ENCODE data around the genes BRD4 and SLC35E1.

DNA sequence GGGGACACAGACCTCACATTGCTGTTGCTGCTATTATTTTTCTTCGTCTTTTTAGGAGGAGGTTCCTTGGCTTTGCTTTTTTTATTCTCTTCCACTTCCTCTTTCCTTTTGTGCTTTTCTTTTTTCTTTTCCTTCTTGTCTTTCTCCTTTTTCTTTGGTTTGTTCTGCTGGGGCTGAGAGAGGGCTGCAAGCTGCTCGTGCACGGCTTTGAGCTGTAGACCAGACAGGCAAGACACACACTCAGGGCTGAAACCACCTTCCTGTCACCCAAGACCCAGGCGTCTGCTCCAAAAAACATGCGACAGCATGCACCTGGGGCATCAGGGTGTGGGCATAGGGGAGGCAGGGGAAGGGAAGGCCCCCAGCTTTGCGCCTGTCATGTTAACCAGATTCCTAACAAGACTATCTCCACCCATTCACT is 23.8 kb upstream of the EPHX3 start:
- RRBS, result no CpG with 5 or more reads among the region's 6 CpGs

DNA sequence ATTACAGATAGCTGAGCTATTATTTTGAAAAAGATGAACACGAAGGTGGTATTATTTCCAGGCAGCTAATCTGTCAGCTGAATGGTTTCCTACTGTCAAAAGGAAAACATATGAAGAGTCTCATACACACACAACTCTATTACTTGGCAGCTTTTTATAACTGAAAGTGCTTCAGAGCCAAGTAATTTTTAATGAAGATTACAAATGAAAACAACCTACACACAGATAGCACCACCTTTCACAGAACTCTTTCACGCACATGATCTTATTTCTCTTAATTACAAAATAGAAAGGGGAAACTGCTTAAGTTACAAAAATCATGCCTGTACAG is 14.5 kb downstream of the BRD4 start:
- RRBS, result no CpG with 5 or more reads among the region's 2 CpGs

- RRBS, result 2% methylated on average over 16 of the region's 58 CpGs
These were observed at the start of gene BRD4 for GRCh38 chr19:15332390-15332899. Gene BRD4, minus strand, starts transcription at chr19:15332539.

DNA sequence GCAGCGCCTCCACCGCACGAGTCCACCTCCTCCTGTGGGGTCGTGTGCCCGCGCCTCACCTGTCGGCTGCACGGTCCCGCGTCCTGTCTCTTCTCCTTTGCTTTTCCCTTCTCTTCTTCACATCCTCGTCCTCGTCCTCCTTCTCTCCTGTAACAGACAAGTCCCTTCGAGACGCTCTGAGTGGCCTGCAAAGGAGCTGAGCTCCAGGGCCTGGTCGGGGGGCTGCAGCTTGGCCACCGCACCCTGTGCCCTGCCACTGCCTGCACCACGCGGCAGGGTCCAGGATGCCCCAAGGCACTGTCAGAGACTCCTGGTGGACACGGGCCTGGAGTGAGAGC is 11.4 kb downstream of the AKAP8 start:
- RRBS, result no CpG with 5 or more reads among the region's 19 CpGs

GRCh38 chr19:15417970-15418642 is 682 bp downstream of the AKAP8L start:
- RRBS, result no CpG with 5 or more reads among the region's 30 CpGs

DNA sequence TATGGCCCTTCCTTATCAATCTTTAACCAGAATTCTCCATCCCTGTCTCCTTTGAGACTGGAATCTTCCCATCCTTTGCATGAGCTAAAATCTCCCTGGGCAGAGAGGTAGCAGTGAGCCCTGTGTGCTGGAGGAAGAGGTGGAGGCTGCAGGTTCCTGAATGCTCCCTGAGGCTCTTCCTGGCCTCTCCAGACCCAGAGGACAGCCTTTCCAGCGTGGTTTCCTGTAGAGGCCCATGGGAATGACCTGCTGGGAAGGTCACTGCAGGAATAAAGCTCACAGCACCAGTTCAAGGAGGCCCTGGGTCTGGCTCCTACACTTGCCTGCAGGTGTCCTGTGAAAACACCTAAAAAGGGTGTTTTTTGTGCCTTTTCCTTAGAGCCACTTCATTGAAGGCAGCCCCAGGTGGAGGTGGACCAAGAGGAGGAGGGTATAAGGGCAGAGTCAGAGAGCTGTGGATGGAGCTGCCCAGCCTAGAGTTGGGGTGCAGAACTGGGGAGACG is 4.6 kb downstream of the OR10H2 start:
- RRBS, result no CpG with 5 or more reads among the region's 2 CpGs

GRCh38 chr19:15828626-15829347 is 13.3 kb upstream of the OR10H1 start:
- RRBS, result no CpG with 5 or more reads among the region's 13 CpGs

DNA sequence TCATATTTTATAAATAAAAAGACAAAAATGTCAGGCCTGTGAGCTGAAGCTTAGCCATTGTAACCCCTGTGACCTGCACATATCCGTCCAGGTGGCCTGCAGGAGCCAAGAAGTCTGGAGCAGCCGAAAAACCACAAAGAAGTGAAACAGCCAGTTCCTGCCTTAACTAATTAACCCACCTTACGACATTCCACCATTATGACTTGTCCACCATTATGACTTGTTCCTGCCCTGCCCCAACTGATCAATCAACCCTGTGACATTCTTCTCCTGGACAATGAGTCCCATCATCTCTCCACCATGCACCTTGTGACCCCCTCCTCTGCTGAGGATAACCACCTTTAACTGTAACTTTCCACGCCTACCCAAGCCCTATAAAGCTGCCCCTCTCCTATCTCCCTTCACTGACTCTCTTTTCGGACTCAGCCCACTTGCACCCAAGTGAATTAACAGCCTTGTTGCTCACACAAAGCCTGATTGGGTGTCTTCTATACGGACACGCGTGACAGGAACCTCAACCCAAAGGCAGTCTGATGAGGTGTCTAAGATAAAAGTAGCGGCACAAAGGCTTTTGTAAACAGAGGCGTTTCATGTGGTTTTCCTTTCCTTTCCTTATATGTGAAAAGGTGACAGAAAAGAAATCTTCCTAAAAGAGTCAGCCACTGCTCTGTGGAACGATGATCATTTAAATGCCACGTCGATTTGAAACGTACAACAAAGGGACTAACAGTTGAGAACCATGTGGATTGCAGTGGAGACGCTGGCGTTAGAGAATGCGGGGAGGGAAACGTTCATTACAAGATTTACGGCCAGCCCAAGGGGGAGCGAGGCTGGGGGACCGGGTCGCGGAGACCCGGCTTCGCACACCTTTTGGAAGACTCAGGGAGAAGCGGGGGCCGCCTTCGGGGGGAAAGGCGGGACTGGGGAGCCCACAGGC is 20.5 kb upstream of the OR10H1 start:
- RRBS, result no CpG with 5 or more reads among the region's 29 CpGs

DNA sequence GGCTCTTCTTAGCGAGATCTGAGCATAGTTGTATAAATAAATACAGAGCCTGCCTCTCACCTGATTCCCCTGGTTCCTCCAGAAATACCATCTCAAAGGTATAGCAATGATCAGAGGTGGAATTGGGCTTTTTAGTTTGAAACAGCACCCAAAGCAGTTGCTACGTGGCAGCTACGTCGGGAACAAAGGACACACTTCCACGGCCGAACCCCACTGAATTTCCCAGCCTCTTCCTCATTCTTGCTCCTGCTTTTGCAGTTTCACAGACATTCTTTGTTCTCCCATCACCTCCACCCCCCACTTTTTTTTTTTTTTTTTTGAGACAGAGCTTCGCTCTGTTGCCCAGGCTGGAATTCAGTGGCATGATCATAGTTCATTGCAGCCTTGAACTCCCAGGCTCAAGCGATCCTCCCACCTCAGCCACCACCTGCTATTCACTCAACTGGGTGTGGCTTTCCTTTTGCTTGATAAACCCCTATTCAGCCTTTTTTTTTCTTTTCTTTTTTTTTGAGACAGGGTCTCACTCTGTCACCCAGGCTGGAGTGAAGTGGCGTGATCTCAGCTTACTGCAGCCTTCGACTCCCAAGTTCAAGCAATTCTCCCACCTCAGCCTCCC is 13.2 kb downstream of the TPM4 start:
- RRBS, result no CpG with 5 or more reads among the region's 10 CpGs

- RRBS, result no CpG with 5 or more reads among the region's 18 CpGs
These were observed 3.7 kb upstream of the HSH2D start for GRCh38 chr19:16139507-16140402.

DNA sequence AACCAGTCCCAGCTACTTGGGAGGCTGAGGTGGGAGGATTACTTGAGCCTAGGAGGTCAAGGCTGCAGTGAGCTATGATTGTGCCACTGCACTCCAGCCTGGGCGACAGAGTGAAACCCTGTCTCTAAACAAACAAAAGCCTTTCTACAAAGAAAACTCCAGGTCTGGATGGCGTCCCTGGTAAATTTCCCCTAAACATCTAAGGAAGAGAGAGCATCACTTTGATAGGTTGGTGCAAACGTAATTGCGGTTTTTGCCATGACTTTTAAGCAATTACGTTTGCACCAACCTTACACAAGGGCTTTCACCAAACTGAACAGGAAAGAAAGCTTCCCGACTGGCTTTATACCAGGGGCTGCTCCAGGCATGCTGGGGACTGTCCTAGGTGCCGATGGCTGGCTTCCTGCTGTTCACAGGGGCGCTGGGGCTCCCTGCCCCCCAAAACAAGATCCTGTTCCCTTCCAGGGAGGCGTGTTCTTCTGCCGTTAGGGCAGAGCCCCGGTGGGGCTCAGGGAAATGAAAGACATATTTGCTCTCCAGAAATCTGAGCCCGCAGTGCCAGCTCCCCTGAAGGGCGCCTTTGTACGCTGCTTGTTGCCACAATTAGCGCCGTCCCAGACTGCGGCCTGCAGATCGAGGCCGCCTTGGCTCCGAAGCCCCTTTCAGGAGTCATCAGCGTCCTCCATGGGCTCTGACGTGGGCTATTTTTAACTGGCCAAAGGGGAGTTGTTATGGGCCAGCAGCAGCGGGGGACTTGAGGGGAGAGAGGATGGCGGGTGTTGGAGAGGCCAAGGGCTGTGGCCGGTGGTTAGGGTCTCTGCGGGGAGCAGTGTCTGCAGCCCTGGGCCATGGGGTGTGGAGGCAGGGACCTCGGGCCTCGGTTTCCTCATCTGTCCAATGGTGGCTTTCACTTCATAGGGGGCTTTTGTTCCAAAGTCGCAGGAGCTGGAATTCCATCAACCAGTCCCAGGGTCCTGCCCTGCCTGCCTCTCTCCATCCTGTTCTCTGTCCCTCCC is 38.5 kb upstream of the KLF2 start:
- RRBS, result no CpG with 5 or more reads among the region's 29 CpGs

DNA sequence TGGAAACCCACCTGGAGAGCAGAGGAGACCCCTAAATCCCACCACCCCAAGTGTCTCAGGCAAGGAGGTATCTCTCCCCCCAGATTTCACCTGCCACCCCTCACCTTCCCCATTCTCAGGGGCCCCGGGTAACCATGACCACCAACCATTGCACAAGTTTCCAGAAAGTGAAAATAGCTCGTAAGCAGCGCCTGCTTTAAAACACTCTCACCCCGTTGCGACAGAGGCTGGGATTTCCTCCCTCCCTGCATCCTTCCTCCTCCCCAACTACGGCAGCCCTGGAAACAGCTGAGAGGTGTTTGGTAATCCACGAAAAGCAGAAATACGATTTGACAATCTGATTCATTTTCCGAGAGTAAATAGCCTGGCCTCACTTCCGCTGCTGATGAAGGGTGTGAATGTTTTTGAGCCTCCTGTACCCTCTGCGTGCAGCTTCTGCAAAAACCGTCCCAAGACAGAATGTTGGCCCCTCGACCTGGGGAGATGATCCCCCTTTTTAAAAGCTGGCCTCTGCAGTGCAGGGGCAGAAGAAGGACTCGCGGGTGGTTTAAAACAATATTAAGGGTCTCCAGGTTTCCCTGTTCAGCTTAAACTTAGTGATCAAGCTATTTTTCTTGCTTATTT is 3.8 kb downstream of the KLF2 start:
- RRBS, result no CpG with 5 or more reads among the region's 15 CpGs

DNA sequence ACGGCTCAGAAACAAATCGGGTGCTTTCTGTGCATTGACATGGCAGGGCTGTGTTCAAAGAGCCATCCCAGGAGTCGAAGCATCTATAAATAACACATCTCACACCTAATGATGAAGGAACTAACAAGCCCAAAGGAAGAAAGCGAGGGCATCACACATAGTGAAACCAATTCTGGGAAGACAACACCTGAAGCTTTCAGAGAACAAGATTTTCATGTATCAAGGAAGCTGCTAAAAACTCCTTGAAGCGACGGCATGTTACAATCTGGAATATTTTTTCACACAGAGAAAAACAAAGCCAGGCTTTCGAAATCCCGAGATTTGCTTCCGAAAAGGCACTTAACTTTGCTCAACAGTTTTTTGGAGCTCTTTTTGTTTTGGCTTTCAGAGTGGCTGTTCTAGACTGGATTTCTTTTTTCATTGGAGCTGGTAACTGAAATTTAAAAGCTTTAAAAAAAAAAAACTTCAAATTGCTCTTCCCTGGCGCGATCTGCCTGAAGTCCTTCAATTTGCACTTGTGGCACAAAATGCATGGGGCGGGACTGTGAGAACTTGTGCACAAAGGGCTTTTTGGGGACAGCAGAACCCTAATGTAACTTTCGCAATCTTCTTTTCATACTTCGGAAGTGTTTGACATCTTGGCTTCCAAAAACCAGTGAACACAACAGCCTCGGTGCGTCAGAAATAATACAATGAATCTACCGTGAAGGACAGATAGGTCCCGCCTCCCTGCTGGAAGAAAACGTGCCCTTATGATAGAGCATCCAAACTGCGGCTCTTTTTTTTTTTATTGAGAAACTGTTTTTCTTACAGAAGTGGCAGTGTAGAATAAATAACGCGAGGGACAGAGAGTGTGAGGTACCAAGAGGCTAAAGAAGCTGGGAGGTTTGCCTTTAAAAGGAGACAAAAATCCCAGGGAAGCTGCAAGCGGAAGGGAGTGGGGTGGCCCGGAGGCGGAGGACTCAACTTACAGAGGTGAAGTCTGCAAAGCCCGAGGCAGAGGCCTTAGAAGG is 36.5 kb downstream of the KLF2 start:
- RRBS, result no CpG with 5 or more reads among the region's 26 CpGs

- RRBS, result 93% methylated on average over 4 of the region's 25 CpGs
These were observed 57.4 kb downstream of the KLF2 start for GRCh38 chr19:16381859-16382568.

DNA sequence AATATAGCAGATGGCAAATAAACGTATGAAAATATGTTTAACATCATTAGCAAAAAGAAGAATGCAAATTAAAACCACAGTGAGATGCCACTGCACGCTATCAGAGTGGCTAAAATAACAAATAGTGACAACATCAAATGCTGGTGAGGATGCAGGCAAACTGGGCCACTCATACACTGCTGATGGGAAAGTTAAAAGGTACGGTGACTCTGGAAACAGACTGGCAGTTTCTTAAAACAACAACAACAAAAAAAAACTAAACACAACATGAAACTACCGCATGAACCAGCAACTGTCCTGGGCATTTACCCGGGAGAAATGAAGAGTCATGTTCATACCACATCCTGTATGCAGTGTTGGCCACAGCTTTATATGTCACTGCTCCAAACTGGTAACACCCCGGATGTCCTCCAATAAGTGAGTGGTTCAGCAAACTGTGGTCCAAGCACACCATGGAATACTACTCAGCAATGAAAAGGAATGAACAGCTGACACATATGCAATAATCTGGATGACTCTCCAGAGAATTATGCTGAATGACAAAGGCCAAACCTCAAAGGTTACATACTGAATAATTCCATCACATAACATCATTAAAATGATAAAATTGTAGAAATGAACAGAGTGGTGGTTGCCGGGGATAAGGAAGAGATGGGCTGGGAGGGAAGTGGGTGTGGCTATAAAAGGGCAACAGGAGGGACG is 22.3 kb downstream of the EPS15L1 start:
- RRBS, result 37% methylated on average over 1 of the region's 8 CpGs

- RRBS, result no CpG with 5 or more reads among the region's 17 CpGs
These were observed 21.0 kb downstream of the C19orf44 start for GRCh38 chr19:16516978-16517831.

- RRBS, result under 1% methylated on average over 4 of the region's 17 CpGs
These were observed 502 bp upstream of the CHERP start for GRCh38 chr19:16542768-16543109.

DNA sequence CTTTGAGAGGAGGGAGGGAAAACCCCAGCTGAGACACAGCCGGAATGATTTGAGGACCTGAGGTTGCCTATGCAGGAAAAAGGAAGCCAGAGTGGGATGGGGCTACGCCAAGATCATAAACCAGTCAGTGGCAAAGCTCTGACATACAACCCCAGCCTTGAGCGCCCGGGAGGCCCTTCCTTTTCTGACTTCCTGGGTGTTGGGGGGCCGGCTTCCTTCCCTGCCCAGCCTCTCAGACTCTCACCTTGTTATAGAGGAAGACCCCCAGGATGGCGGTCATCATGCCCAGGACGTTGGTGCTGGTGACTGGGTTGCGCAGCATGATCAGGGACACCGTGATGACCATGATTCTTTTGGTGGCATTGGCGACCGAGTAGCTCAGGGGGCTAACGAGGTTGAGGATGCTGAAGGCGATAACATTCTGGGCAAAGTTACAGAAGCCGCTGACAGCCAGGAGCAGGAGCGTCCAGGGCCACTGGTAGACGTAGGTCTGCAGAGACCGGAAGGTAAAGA is 12.7 kb upstream of the CHERP start:
- RRBS, result no CpG with 5 or more reads among the region's 17 CpGs

DNA sequence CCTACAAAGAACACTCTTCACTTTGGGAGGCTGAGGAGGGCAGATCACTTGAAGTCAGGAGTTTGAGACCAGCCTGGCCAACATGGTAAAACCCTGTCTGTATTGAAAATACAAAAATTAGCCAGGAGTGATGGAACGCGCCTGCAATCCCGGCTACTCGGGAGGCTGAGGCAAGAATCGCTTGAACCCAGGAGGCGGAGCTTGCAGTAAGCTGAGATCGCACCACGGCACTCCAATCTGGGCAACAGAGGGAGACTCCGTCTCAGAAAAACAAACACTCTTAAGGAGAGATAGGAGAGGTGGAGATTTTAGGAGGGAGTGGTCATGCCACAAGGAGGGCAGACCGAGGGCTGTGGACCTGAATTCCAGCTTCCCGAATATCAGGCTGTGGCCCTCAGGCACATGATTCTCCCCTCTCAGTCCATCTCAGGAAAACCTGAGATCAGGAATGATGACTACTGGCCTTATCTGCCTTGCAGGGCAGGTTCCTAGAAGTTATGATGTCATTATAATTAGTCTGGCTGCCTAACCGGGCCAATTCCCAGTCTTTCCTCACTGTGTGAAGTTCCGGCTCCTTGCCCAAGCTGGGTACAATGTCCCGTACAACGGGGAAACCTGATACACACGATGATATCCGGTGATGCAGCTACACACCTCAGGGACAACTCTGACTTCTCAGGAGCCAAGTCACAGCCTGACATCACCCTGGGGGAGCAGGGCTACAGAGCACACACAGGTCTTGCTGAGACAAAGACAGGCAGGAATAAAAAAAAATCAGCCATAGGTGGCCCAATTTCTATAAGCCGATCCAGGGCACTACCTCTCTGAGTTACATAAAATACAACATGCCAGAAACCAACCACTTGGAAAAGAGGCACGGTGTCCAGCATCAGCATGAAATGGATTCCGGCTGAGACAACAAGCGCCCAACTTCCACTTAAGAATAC is 2.4 kb downstream of the SLC35E1 start:
- RRBS, result 95% methylated on average over 6 of the region's 21 CpGs

DNA sequence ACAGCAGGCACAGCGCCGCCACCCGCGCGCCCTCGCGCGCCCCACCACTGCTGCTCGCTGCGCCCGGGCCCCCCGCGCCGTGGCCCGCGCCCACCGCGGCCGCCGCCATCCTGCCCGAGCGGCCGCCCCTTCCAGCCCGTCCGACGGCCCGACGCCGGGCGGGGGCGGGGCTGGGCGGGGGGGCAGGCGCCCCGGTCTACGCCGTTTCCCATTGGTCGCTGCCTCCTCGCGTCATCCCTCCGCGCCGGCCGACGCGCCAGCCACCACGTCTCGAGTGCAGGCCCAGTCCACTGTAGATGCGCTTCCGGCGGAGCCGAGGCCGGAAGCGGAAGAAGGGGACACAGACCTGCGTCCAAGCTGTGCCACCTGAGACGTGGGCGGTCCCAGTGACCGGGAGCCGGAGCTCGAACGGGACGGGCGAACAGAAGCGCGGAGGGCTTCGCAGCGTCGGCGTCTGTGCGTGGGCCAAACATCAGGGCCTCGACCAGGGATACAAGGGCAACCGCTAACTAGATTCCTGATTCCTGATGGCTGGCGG is at the start of gene SLC35E1:
TSS of gene SLC35E1 (minus strand) at position 160 of the 538 bp plus-strand sequence.
- RRBS, result 2% methylated on average over 41 of the region's 72 CpGs